Airway epithelial cell (primary cell): ENCODE measurements around the genes EPS15 and PRPF38A.

DNA sequence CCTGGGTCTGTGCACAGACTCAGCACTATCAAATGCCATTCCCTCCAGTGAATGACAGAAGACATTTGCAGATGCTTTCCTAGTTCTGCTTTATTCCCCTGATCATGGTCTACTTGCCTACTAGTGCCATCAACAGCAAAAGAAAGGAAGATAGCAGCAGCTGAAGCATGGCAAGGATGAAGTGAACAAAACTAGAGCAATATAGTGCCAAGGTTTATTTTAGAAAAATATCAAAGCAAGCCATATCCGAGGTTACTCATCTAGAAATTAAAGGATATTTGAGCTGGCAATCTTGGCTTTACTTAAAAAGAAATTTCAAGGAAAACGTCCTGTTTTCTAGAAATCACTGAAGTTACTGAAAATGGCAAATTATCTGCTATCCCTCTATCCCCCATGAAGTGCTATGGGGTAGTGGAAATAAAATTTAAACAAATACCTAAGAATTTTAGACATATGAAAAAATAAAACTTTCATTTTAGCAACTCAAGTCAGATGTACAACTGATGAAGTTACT lies 85.9 kb upstream of the TTC39A start:
- RAMPAGE, long total RNA: no peak

GRCh38 chr1:51516945-51517796 lies 1.9 kb downstream of the EPS15 start:
- RAMPAGE, long total RNA: no peak

DNA sequence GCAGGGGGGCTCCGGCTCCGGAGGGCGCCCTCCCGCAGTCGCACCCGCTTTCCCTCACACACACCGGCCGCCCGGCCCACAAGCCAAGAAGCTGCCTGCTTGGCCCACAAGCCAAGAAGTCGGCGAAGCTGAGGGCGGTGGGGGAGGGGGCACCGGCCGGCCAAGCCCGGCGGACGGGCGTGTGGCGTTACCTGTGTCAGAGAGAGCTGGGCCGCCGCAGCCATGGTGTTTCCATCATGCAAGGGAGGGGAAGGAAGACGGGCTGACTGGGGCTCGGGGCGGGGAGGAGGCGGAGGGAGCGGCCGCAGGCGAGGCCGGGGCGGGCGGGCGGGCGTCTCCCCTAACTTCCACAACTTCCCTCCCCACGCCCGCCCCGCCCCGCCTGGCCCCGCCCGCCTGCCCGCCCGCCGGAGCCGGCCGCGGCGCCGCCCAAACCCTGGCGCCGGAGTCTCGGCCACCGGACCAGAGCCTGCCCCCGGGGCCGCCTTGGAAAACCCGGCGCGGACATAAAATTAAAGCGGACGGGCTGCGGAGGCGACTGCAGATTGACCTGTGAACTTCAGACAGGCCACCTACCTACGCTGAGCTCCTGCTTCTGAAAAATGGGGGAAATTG lies at the start of gene EPS15:
Gene EPS15 (minus strand): TSS at position 259 of the 615 bp plus-strand sequence.
- RAMPAGE, long total RNA: start-site peak on the minus strand centred at position 242 of the sequence, 18 bp wide, 203 and 40 reads in 2 replicates

DNA sequence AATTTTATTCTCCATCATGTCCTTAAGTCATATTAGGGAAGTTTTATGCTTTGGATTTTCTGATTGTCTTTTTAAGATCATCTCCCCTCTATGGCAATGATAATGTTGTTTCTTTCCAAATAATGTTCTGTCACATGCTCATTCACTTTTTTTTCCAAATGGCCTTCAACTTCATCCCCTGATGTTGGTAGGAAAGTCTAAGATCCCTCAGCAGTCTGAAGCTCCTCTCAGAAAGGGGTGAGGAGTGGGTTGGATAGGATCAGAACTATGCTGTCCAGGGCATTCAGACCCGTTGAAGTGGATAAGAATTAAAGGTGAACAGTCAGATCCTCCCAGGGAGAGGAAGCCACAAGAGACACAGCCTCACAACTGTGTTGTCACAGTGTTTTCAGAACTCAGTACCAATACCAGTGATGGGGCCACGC lies 15.2 kb upstream of the EPS15 start:
- RAMPAGE, long total RNA: no peak

DNA sequence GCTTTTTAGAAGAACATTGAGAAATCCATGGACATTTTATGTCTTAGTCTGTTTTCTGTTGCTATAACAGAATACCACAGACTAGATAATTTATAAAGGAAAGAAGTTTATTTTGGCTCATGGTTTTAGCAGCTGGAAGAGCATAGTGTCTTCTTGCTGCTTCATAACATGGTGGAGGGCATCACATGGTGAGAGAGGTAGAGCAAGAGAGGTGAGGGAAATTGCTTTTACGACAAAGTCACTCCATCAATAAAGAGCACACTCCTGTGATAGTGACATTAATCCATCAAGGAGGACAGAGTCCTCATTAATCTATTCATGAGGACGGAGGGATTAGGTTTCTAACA lies 26.0 kb downstream of the OSBPL9 start:
- RAMPAGE, long total RNA: no peak

DNA sequence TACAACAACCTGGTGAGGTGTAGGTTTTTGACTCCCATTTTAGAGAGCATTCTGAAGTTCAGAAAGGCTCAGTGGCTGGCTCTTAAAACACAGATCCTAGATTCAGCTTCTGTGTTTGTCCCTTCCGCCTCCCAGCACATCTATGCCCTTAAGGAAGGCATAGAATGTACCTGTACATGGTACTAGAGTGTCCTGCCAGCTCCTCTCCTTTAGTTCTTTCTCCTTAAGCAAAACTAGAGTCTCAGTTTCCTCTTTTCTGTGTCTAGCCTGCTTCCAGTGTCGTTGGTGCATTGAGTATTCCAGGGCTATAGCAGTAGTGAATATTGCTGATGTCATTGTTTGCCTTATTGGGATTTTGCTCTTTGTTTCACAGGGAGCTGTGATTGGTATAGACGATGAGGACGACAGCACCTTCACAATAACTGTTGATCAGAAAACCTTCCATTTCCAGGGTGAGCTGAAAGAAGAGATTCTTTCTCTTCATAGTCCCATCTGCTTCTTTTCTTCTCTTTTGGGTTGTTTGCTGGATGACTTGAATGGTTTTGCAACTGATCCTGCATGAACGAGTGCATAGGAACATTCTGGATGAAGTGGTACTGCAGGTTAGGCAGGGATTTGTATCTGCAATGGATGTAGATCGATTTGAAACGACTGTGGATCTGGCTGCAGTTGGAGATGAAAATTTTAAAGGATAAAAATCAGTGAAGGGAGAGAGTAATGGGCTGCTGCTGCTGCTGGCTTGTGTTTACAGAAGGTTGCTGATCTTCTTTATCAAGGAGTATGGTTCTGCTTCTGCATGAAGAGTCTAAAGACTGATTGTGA lies 52.4 kb downstream of the OSBPL9 start:
- RAMPAGE, long total RNA: no peak

DNA sequence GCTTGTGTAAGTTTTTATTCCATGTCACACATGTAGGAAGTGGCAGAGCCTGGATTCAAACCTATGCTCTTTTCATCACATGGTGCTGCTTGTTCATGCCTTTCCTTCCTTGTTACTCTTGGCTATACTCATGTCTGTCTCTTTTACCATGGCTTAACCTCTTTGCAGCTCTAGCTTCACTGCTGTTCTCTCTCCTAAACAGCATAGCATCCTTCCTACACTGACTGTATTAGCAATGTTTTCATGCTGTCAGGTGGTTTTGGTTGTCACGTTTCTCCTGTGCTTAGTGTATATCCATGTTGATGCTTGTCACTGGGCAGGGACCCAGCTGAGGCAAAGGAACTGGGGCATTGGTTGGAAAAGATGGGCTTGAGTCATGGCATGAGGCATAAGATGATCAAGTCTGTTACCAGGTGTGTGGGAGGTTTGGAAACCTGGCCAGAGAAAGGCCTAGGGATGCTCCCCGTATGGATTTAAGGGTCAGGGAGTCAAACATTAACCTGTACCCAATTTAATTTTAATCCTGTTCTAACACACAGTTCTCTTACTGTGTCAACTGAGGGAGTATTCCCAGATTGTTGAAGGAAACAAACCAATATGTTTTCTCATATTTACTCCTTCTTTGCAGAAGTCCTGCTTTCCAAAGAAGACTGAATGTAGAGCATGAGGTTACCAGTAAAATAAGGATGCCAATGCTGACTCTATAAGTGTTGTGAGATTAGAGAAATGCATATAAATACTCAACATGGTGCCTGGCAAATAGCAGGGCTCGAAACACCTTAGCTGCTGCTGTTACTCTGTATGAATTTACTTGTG lies 69.6 kb downstream of the OSBPL9 start:
- RAMPAGE, long total RNA: no peak

DNA sequence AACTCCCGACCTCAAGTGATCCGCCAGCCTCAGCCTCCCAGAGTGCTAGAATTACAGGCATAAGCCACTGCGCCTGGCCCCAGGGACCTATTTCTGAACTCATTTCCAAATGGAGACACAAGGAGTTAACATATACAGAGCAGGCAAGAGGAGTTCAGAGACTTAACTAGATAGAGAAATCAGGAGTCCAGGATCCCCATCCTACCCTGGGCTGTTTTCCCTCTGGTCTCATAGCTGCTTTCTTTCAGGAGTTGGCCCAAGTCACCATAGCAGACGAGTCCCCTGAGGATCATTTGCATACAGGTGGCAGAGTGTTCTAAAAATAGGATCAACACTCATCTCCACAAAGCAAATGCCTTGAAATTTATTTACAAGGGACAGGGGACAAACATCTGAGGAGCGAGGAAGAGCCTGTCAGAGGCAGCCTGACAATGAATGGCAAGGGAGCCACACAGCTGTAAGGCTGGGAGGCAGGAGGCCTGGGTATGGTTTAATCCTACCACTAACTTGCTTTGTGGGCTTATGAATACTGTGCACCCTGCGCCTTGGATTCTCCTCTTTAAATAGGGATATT lies 34.8 kb downstream of the RAB3B start:
- RAMPAGE, long total RNA: no peak

DNA sequence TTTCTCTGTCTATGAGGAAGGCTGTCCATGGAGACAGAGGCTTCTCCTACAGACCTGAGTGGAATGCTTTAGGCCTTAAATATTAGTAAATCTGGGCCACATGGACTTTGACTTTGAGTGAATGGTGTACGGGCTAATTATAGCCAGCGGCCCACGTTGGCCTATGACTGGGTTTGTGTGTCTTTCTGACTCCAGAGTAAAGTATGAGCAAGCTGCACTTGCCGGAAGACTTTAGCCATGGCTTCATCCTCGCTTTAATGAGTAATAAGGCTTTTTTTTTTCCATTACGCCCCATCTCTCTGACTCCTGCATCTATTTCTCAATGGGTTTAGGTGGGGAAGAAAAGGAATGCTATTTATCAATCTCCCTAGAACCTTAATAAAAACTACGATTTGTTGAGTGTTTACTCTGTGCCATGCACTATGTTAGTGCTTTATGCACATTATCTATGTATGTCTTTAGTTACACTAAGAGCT lies 21.1 kb downstream of the RAB3B start:
- RAMPAGE, long total RNA: no peak

- RAMPAGE, long total RNA: no peak
These were observed 596 bp downstream of the BTF3L4 start for GRCh38 chr1:52056642-52057140.

GRCh38 chr1:52142327-52143316 lies 733 bp downstream of the ZFYVE9 start:
- RAMPAGE, long total RNA: no peak

GRCh38 chr1:52356793-52357400 lies 9.1 kb downstream of the CC2D1B start:
- RAMPAGE, long total RNA: no peak

GRCh38 chr1:52403482-52404269 lies 547 bp downstream of the ORC1 start:
- RAMPAGE, long total RNA: no peak

DNA sequence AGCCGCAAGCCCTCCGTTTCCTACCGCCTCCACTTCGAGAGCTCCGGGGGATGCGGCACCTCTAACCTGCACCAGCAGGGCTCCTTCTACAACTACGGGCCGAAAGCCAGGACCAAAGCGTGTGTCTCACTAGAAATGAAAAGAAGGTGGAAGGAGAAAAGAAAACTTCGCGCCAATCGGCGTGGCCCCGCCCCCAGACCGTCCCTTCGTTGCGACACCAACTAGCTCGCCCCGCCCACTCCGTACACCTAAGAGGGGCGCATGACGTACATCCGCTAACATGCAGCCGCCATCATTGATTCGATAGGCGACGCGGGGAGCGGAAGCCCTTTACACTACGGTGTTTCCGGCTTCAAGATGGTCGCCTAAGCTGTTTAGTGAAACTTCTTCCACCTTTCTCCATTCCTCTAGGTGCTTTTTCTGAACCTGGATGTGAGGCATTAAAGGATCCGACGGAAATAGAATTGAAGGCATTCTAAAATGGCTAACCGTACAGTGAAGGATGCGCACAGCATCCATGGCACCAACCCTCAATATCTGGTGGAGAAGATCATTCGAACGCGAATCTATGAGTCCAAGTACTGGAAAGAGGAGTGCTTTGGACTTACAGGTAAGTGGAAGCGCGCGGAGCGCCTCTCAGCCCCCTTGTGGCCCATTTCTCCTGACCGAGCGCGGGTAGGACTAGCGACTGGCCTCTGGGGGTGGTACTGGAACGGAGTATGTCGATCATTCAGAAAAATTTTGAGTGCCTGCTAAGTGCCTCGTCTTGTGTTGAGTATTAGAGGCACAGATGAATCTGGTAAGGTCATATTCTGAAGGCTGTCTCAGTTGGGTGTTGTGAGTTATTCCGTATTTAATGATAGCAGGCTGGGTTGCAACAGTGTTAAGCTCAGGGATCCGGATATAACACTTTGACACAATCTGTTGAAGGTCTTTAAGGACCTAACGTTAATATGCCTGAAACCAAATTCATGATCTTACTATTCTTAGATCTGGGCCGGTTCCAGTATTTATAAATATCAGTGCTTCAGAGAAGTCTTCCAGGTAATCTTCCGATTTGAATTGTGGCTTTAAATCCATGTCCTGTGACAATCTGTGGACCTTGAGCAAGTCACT lies at the start of gene PRPF38A:
Gene PRPF38A (plus strand): TSS at position 333 of the 1,116 bp plus-strand sequence.
- RAMPAGE, long total RNA: start-site peak on the plus strand centred at position 339 of the sequence, 22 bp wide, 162 and 37 reads in 2 replicates

DNA sequence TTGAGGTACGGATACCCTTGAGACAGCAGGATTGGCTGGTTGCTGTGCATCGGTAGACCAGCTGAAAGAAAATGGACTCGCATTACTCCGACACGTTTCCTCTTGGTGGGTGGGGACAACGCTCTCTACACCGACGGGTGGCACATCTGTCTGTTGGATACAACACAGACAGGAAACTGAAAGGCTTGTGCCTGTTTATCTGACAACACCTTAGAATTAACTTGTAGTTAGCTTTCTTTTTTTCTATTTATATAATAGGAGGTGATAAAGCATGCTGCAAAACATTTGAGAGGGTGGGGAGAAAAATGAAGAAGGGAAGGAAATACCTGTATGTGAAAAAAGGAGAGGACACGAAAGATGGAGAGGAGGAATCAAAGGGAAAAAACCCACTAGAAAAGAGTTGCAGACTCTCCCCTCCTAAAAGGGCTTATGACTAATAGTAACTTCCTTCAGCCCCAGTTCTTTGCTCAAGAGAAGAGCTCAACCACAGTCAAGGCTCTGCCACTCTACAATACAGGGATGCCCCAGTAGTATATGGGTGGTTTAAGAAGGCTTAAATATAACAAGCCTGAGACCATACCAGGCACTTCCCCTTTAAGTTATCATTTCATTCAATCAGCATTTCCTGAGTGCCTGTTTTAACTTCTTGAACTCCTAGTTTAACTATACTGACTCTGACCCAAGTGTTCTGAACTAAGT lies 19.6 kb downstream of the PRPF38A start:
- RAMPAGE, long total RNA: no peak

DNA sequence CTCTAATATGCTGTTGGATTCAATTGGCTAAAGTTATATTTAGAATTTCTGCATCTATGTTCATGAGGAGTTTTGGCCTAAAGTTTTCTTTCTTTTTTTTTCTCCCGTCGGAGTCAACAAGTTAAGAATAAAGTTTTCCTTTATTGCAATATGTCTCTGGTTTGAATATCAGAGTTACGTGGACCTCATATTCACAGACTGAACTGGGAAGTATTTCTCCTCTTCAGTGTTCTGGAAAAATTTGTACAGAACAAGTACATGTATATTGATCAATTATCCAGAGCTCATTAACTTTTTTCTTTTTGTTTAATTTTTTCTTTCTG lies 46.7 kb downstream of the TUT4 start:
- RAMPAGE, long total RNA: no peak

DNA sequence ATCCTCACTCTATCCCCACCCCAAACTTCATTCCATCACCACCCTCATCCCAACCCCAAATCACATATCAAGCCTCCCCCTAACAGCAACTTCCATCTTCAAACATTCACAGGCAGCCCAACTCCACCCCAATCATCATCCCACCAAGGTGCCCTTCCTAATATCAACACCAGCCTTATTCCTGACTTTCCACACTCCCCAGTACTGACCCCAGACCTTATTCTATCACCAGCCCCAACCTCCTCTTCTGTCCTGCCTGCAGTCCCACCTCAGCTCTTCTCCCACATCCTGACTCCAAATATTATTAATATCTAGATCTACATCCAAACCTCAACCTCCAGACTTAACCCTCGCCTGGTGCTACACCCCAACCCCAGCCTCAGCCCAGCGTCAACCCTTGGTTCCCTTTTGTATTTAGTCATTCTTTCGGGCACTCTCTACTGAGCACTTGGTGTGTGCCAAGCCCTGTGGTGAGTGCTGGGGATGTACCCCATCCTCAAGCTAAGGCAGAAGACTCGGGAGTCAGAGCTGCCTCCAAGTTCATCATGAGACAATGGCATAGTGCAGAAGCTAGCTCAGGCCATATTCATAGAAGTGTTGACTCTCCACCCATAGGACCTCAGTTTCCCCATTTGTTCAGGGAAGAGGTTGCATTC lies 1.1 kb downstream of the SHISAL2A start:
- RAMPAGE, long total RNA: no peak

DNA sequence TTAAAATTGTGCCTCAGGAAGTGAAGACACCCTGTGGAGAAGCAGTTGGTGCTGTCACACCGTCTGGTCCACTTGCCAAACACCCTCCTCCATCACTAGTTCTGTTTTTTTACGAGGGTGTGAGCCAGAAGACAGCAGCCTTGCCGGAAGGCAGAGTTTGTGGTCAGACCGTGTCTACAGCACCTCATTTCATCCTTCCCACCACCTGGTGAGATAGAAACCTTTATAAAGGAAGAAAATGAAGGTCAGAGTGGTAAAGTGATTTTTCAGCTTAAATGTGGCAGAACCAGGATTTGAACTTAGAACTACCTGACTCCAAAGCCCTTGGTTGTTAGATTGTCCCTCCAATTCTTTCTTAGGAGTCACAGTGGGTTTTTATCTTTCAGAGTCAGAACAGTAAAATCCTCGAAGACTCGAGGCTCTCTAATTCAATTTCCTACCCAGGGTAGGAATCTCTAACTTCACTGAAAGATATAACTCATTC lies 4.6 kb downstream of the SHISAL2A start:
- RAMPAGE, long total RNA: no peak

GRCh38 chr1:52662668-52663355 lies 29.8 kb downstream of the SHISAL2A start:
- RAMPAGE, long total RNA: no peak

DNA sequence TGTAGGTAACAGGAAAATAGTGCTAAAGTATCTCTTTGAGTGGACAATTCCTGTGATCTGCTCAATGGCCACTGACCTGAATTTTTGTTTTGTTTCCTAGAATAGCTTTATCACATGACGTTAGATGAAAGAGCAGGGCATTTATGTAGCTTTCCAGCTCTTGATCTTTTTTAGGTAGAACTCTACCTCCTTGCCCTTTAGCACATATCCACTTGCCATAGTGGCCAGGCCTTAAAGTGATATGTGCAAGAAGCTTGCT lies 13.8 kb downstream of the ZYG11B start:
- RAMPAGE, long total RNA: no peak